SJCRH30 (cell line): Measurements from ENCODE around the gene PIK3R4.

GRCh38 chr3:129452150-129453161, 12.4 kb downstream of the IFT122 start:
- RAMPAGE, long total RNA = no peak

GRCh38 chr3:129485668-129486423, 42.6 kb upstream of the RHO start:
- RAMPAGE, long total RNA = no peak

DNA sequence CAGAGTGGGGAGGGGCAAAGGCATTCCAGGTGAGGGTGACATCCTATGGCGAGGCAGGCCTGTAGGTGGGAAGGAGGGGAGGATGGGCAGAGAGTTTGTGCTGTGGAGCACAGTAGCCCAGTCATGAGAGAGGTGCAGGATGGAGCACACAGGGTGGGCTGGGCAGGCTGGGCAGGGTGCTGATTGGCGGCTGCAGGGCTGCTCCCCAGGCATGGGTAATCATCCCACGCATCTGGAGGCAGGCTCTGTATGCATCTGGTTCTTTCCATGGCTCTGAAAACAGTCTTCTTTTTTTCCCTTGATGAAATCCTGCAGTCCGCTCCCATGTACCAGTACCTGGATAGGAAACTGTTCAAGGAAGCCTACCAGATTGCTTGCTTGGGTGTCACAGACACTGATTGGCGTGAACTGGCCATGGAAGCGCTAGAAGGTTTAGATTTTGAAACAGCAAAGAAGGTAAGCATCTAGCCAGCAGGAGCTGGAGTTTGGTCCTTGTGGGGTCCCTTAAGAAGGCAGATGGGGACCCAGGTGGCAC, 40.4 kb upstream of the RHO start:
- RAMPAGE, long total RNA = no peak

GRCh38 chr3:129614748-129615400, 8.4 kb upstream of the PLXND1 start:
- RAMPAGE, long total RNA = no peak

- RAMPAGE, long total RNA = no peak
These were observed 100.2 kb downstream of the TMCC1 start for GRCh38 chr3:129793221-129793860.

DNA sequence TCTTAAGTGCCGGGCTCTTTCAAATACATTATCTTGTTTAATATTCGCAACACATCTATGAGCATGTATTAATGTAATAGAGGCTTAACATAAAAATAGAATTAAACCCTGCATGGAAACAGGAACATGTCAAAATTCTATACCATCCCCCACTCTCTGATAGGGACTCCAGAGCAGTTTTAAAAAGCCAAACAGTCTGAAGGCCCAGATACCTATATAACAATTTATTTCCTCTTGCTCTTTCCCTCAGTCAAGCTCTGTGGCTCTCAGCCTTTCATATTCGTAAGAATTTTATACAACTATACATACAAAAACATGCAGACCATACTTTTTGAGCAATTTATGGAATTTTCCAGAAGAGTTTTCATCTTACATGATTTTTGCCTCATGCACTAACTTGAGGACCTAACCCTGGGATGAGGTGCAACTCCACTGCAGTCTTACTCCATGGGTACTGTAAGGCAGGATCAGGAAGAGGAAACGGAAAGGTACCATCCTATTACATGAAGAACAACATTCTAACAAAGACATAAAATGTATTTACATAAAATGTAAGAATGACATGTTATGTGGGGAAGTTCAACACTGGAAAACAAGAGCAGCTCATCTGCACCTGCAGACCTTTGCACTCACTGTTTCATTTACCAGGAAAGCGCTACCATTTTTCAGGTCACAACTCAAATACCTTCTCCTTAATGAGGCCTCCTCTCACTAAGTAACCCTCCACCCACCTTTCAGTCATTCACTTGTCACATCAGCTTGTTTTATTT, 2.9 kb downstream of the TMCC1 start:
- RAMPAGE, long total RNA = no peak

- RAMPAGE, long total RNA = no peak
These were observed 660 bp downstream of the COL6A6 start for GRCh38 chr3:130517593-130518081.

GRCh38 chr3:130700535-130700987, 46.1 kb downstream of the PIK3R4 start:
- RAMPAGE, long total RNA = no peak

GRCh38 chr3:130746282-130747176, at the start of gene PIK3R4:
Gene PIK3R4 (minus strand): TSS chr3:130746829.
- RAMPAGE, long total RNA = no peak

DNA sequence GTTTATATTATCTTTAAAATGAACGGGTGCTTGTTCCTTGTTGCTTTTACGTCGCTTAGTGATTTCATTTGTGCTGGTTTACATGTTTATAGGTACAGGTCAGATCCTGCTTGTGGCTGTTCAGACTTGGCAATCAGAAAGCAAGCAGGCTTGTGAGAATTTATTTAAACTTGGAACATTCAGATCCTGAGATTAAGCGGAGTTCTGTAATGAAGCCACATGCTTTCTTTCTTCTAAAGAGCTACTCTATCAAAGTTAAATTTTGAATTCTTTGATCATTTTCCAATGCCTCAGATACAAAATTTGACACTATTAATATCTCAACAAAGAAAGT, 43.0 kb upstream of the ATP2C1 start:
- RAMPAGE, long total RNA = no peak

- RAMPAGE, long total RNA = no peak
These were observed 40.5 kb downstream of the ATP2C1 start for GRCh38 chr3:130934374-130934819.

DNA sequence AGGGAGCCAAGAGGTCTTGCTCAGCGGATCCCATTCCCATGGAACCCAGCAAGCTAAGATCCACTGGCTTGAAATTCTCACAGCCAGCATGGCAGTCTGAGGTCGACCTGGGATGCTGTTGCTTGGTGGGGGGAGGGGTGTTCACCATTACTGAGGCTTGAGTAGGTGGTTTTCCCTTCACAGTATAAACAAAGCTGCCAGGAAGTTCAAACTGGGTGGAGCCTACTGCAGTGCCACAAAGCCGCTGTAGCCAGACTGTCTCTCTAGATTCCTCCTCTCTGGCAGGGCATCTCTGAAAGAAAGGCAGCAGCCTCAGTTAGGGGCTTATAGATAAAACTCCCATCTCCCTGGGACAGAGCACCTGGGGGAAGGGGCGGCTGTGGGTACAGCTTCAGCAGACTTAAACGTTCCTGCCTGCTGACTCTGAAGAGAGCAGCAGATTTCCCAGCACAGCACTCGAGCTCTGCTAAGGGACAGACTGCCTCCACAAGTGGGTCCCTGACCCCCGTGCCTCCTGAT, 15.7 kb downstream of the NEK11 start:
- RAMPAGE, long total RNA = no peak

- RAMPAGE, long total RNA = no peak
These were observed 54.8 kb downstream of the NEK11 start for GRCh38 chr3:131081480-131081836.

- RAMPAGE, long total RNA = no peak
These were observed 37.2 kb upstream of the NUDT16 start for GRCh38 chr3:131344287-131344892.

- RAMPAGE, long total RNA = no peak
These were observed 101.0 kb upstream of the CPNE4 start for GRCh38 chr3:132135554-132136520.

DNA sequence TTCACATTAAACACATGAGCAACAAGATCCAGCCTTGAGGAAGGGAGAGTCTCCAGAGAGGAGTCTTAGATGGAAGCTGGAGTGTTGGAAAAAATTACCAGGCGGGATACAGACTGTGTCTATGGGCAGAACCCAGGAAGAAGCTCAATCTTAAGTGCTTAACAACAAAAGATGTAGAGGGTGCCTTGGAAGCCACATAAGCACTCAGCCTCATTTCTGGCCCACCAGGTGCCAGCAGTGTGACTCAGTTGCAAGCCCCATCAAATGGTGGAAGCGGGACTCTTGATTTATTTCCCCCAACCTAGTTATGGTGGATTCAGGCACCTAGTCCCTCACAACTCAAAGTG, 29.2 kb downstream of the ACP3 start:
- RAMPAGE, long total RNA = no peak

- RAMPAGE, long total RNA = no peak
These were observed 2.7 kb downstream of the DNAJC13 start for GRCh38 chr3:132419955-132420429.

- RAMPAGE, long total RNA = no peak
These were observed 903 bp downstream of the UBA5 start for GRCh38 chr3:132661005-132661458.

- RAMPAGE, long total RNA = no peak
These were observed 1.9 kb downstream of the NPHP3 start for GRCh38 chr3:132720364-132720577.

- RAMPAGE, long total RNA = no peak
These were observed 103.6 kb upstream of the BFSP2 start for GRCh38 chr3:133296281-133296728.